ENCODE data around the genes DAG1 and HYAL3.

- RRBS, result no CpG with 5 or more reads among the region's 5 CpGs
CAGE:
- cytosol, long polyA plus RNA, result no peak
- long polyA plus RNA, result no peak
- nucleus, long polyA plus RNA, result no peak
These were observed 494 bp downstream of the USP4 start for GRCh38 chr3:49339430-49339687.

- RRBS, result no CpG with 5 or more reads among the region's 4 CpGs
CAGE:
- cytosol, long polyA plus RNA, result no peak
- long polyA plus RNA, result no peak
- nucleus, long polyA plus RNA, result no peak
These were observed 5.8 kb downstream of the GPX1 start for GRCh38 chr3:49352244-49352884.

GRCh38 chr3:49359153-49359407 is 927 bp upstream of the GPX1 start:
- RRBS, result no CpG with 5 or more reads among the region's 1 CpG
CAGE:
- cytosol, long polyA plus RNA, result no peak
- long polyA plus RNA, result no peak
- nucleus, long polyA plus RNA, result no peak

DNA sequence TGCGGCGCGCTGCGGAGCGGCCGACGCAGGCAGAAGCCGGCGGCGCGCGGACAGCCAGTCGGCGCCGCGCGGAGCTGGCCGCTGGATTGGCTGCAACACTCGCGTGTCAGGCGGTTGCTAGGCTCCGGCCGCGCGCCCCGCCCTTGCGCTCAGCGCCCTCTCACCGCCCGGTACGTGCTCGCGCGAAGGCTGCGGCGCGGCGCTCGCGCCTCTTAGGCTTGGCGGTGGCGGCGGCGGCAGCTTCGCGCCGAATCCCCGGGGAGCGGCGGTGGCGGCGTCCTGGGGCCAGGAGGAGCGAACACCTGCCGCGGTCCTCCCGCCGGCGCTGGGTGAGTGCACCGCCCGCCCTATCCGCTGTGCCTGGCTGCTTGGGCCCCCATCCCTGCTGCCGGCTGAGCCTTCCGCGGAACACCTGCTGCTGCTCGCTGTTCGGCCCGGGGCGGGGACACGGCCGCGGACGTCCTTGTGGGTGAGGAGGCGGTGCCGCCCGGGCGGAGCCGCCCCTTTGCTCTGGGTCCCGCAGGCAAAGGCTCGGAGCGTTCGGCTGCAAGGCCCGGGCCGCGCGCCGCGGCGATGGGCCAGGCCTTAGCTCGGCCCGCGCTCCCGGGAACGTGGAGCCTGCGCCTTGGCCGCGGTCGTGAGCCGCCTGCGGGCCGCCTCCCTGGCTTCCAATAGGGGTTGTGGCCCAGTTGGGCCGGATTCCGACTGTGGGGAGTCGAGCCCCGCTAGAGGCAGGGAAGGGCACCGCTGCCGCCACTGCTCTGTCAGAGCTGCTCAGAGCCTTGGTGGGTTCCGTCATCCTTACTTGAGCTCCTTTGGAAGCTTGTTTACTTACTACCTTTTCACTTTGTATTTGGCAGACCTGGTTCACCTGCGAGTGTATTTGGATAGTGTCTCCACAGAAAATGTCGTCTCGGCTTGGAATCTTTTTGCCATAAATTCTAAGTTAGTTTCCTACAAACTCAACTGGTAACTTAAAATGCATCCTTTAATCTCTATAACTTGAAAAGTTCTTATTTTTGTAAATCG is at the start of gene DAG1:
Gene DAG1, plus strand, starts transcription at position 163 of the 1,029 bp plus-strand sequence.
- RRBS, result 1% methylated on average over 95 of the region's 111 CpGs
CAGE:
- cytosol, long polyA plus RNA, result no peak
- long polyA plus RNA, result no peak
- nucleus, long polyA plus RNA, result no peak

DNA sequence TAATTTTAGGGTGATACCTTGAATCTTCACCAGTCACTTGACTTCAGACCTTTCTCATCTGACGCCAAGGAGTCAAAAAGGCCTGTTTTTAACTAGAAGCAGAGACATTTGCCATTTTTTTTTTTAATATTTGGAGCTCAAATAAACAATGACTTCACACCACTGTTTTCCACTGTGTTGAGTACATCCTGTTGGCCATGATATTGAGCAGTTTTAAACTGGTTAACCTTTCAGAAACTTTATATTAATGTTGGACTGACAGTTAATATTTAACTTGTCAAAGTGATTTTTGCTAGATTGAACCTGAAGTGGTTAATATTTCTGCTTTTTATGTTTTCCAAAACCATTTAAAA is 28.2 kb downstream of the DAG1 start:
- RRBS, result no CpG with 5 or more reads among the region's 1 CpG
CAGE:
- cytosol, long polyA plus RNA, result no peak
- long polyA plus RNA, result no peak
- nucleus, long polyA plus RNA, result no peak

GRCh38 chr3:49680968-49681796 is 7.0 kb downstream of the APEH start:
- RRBS, result no CpG with 5 or more reads among the region's 7 CpGs
CAGE:
- cytosol, long polyA plus RNA, result no peak
- long polyA plus RNA, result no peak
- nucleus, long polyA plus RNA, result no peak

GRCh38 chr3:49806677-49807119 is 3.6 kb downstream of the INKA1 start:
- RRBS, result no CpG with 5 or more reads among the region's 1 CpG
CAGE:
- cytosol, long polyA plus RNA, result no peak
- long polyA plus RNA, result no peak
- nucleus, long polyA plus RNA, result no peak

- RRBS, result no CpG with 5 or more reads among the region's 7 CpGs
CAGE:
- cytosol, long polyA plus RNA, result no peak
- long polyA plus RNA, result no peak
- nucleus, long polyA plus RNA, result no peak
These were observed 26.9 kb upstream of the RBM5 start for GRCh38 chr3:50061721-50062258.

DNA sequence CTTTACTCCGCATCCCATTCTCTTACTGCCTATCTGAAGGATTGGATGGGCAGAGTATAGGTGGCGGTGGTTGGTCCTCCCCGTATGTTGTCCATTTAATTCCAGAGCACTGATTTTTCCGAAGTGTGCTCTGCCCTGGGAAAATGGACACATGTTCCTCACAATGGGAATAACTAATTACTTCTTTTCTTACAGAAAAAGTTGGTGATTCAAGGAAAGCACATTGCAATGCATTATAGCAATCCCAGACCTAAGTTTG is 14.1 kb downstream of the RBM5 start:
- RRBS, result no CpG with 5 or more reads among the region's 4 CpGs
CAGE:
- cytosol, long polyA plus RNA, result no peak
- long polyA plus RNA, result no peak
- nucleus, long polyA plus RNA, result no peak

DNA sequence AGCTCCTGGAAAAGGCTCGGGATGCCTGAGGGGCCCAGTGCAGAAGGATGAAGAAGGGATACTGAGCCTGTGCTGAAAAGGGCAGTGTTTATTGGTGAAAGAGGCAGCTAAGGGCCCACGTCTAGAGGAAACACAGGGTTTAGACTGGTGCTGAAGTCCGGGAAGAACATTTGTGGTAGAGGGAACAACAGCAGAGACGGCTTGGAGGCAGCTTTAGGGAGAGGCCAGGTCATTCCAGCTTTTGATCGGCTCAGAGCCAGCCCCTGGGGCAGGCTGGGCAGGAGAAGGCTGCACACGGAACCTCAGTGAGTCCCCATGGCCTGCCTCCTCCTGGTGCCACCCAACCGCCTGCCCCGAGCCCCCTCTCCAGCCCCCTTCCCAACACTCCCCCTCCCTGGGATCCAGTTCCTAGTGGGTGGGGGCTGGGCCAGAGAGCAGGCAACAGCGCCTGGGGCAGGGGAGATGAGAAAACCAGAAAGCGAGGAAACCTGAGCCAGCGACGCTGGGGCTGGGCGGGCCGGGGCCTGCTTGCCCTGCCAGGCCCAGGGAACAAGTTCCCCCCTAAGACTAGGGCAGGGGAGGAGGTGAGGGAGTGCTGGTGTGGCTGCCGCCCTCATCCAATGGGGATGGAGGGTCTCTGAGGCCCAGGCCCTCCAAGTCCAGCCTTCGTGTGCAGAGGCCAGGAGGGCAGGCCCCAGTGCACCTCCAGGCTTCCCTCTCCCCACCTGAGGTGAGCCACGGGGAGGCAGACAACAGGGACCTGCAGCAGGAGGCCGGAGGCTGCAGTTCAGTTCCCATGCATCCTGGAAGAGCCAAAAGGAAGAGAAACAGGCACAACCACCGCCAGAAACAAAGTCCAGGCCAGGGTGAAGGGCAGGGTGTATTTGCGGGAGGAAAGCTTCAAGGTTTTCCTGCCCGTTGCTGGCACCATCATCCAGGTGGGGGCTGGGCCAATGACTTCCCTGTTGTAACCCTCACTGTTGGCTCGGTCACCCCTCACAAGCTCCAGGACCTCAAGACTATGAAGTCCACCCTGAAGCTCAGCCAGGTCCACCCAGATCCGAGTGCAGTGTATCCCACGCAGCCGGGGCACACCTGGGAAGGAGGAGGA is 4.1 kb upstream of the SEMA3F start:
- RRBS, result no CpG with 5 or more reads among the region's 25 CpGs
CAGE:
- cytosol, long polyA plus RNA, result no peak
- long polyA plus RNA, result no peak
- nucleus, long polyA plus RNA, result no peak

DNA sequence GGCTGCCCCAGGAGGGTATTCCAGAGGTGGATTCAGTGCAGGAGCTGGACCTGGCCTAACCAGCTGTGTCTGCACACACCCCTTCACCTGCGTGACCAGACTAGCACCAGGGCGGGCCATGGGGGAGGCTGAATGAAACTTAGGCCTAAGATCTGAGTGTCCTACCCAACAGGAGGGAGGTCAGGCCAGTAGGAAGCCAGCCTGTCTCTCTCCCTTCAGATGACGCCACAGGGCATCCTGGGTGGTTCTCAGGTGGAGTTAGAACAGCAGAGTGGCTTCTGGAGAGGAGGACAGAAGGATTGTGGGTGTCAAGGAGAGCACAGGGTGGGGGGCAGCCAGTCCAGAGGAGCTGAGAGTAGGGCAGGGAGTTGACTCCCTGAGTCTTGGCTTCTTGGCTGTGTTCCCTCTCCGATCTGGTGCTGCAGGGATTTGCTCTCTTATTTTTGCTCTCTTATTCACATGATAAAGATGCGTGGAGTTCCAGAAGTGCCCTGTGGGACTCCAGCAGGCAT is 3.3 kb upstream of the SEMA3F start:
- RRBS, result no CpG with 5 or more reads among the region's 5 CpGs
CAGE:
- cytosol, long polyA plus RNA, result no peak
- long polyA plus RNA, result no peak
- nucleus, long polyA plus RNA, result no peak

DNA sequence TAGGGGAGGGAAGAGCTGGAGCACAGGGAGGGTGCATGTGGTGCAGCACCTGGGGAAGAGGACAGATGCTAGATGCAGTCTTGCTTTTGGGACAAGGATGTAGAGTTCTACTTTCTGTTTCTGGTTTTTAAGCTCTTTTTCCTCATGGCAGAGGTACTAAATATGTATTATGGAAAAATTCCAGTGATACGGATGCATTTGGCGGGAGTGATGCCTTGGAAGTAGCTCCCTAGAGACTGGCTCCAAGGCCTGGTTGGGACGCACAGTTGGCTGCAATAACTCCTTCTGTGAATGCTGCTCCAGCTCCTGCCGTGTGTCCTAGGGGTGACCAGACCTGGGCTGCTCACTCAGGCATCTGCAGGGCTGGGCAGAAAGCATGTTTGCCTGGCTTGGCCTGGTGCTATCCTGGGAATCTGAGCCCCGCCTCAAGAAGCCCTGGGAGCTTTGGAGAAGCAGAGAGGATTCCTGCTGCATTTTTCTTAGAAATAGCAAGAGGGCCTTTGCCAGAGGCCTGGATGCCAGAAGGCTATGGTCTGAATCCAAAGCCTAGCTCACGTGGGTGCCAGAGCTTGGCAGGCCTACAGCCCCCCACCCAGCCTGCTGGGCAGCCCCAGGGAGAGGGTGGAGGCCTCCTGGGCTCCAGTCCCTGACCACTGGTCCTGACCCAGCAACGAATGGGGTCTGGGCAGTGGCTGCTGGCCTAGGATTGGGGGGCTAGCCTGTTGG is 10.2 kb downstream of the SEMA3F start:
- RRBS, result no CpG with 5 or more reads among the region's 7 CpGs
CAGE:
- cytosol, long polyA plus RNA, result no peak
- long polyA plus RNA, result no peak
- nucleus, long polyA plus RNA, result no peak

DNA sequence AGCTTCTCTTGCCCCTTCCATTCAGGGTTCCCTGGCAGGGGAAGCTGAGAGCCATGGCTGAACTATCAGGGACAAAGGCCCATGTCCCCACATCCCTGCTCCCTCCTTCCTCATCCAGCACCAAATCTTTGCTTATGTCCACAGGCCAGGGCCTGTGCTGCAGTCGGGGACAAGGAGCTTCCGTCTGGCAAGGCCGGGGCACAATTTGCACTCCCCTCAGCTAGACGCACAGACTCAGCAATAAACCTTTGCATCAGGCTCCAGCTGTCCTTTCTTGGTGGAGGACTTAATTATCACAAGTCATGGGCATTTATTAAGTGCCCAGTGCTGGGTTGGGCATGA is 4.8 kb downstream of the GNAT1 start:
- RRBS, result no CpG with 5 or more reads among the region's 4 CpGs
CAGE:
- cytosol, long polyA plus RNA, result no peak
- long polyA plus RNA, result no peak
- nucleus, long polyA plus RNA, result no peak

DNA sequence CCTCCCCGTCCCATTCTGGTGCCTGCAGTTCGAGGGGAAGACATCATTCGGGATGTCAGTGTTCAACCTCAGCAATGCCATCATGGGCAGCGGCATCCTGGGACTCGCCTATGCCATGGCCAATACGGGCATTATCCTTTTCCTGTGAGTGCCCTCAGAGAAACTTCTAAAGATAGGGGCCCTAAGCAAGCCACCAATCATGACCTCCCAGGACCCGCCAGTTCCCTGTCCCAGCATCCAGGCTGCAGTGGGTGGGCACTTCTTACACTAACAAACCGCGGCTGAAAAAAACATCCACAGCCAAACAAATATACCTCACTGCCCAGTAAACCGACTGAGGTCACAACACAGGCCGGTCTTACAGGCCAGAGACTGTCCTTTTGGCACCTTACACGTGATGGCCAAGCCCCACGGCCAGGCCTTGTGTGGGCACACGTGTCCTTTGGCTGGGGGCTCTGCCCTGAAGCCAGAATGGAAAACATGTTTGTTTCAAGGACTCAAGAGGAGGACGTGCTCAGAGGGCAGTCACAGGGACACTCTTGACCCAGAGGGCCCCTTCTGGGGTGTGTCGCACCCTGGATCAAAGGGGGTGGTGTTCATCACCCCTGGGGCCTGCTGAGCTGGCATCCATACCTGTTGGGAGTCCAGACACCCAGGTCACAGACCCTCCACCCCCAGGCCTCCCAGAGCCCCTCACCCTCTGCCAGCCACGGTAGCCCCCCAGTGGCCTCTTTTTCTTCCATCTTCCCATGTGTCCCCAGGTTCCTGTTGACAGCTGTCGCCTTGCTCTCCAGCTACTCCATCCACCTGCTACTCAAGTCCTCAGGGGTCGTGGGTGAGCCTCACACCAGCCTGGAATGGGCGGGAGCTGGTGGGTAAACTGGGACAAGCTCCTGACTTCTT is 9.8 kb downstream of the SLC38A3 start:
- RRBS, result no CpG with 5 or more reads among the region's 20 CpGs
CAGE:
- cytosol, long polyA plus RNA, result no peak
- long polyA plus RNA, result no peak
- nucleus, long polyA plus RNA, result no peak

DNA sequence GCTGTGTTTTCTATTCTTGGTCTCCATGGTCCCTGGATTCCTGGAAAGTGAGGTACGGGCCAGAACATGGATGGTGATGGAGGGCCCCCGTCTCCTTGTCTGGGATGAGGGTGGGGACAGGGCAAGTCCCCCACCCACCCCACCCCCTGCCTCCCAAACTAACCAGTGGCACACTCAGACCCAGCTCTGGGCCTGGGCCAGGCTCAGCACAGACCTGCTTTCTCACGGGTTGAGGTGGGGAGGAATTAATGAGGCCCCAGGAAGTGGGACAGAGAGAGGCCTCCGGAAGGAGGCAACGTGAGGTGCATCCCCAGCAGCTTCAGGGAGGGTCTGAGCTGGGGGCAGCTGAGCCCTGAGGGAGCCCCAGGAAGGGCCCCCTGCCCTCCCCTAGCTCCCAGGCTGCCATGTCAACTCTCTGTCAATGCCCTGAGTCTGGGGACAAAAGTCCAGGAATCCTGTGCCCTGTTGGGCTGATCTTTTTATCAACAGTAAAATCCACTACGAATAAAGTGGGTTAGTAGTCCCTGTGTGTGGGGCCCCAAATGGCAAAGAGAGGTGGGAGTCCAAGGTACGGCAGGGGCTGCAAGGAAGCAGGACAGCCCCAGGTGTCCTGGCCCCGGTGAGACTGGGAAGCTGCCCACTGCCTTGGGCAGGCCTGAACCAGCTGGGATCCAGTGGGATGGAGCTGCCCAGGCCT is 14.9 kb upstream of the GNAI2 start:
- RRBS, result no CpG with 5 or more reads among the region's 8 CpGs
CAGE:
- cytosol, long polyA plus RNA, result no peak
- long polyA plus RNA, result no peak
- nucleus, long polyA plus RNA, result no peak

GRCh38 chr3:50244784-50245055 is 8.7 kb downstream of the GNAI2 start:
- RRBS, result no CpG with 5 or more reads among the region's 4 CpGs
CAGE:
- cytosol, long polyA plus RNA, result no peak
- long polyA plus RNA, result no peak
- nucleus, long polyA plus RNA, result no peak

DNA sequence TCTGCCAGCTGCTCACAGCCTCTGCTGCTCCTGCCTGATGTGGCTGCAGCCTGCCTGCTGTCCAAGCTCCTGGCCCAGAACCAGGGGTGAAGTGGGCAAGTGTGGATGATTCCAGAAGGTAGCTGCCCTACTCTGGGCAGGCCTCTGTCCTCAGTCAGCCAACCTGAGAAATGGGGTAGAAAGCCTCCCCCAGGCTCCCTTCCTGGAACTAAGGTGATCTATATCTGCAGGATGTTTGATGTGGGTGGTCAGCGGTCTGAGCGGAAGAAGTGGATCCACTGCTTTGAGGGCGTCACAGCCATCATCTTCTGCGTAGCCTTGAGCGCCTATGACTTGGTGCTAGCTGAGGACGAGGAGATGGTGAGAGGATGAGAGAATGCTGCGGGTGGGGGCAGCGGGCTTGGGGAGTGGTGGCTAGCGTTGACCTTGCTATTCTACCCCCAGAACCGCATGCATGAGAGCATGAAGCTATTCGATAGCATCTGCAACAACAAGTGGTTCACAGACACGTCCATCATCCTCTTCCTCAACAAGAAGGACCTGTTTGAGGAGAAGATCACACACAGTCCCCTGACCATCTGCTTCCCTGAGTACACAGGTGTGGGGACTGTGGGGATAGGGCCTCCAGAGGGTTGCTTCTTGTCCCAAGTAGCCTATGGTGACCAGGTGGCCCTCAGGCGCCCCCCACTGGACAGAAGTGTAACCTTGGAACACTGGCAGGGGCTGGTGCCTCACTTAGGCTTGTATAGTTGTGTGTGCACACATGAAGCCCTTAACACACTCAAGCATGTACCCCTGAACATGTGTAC is 12.2 kb upstream of the SEMA3B start:
- RRBS, result no CpG with 5 or more reads among the region's 13 CpGs
CAGE:
- cytosol, long polyA plus RNA, result no peak
- long polyA plus RNA, result no peak
- nucleus, long polyA plus RNA, result no peak

- RRBS, result no CpG with 5 or more reads among the region's 6 CpGs
CAGE:
- cytosol, long polyA plus RNA, result no peak
- long polyA plus RNA, result no peak
- nucleus, long polyA plus RNA, result no peak
These were observed 3.0 kb upstream of the SEMA3B start for GRCh38 chr3:50265814-50266435.

- RRBS, result no CpG with 5 or more reads among the region's 3 CpGs
CAGE:
- cytosol, long polyA plus RNA, result no peak
- long polyA plus RNA, result no peak
- nucleus, long polyA plus RNA, result no peak
These were observed 1.0 kb downstream of the HYAL3 start for GRCh38 chr3:50298191-50298583.

DNA sequence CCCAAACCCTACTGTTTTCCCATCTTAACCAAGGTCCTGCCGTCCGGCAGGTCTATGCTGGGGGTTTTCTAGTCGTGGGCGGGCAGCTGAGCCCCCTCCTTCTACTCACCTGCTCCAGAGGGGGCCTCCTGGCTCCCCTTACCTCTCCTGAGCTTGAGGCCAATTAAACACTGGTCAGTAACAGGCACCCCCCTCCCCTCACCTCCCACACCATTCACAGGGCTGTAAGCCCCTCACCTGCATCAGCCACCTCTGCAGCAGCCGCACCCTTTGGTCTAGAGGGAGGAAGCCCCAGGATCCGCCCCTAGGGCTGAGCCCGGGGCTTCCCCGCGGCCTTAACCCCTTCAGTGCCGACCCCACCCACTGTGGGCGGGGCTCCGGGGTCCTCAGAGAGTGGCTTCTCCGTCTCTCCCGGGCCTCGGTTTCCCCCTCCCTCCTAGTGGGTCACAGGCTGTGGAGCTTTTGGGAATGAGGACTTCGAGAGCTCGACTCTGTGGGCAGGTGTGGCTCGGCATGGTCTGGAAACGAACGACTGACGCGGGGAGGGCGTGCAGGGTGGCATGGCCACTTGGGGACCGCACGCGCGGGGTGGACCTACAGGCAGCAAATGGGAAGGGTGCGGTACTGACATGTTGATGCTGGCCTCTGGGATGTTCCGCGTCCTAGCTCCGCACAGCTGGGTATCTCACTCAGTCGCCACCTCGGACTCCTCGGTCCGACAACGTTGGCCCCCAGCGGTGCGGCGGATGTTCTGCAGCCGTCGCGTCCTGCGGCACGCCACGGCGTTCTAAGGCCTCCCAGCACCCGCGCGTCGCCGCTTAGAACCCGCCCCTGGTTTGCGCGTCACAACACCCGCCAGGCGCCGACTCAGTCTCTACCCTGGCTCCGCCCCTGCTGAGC is at the start of gene HYAL3:
Gene HYAL3, minus strand, starts transcription at position 822 of the 900 bp plus-strand sequence.
- RRBS, result 2% methylated on average over 6 of the region's 58 CpGs
CAGE:
- cytosol, long polyA plus RNA, result start-site peak on the minus strand centred at position 767 of the sequence, 121 bp wide, 248 and 385 reads in 2 replicates
- long polyA plus RNA, result start-site peak on the minus strand centred at position 771 of the sequence, 103 bp wide, 199 and 297 reads in 2 replicates
- nucleus, long polyA plus RNA, result no peak

Measured in SK-N-SH (cell line).